Daoy (cell line): ENCODE data around the genes MRPL51, ZNF384, GNB3 and C1R.

DNA sequence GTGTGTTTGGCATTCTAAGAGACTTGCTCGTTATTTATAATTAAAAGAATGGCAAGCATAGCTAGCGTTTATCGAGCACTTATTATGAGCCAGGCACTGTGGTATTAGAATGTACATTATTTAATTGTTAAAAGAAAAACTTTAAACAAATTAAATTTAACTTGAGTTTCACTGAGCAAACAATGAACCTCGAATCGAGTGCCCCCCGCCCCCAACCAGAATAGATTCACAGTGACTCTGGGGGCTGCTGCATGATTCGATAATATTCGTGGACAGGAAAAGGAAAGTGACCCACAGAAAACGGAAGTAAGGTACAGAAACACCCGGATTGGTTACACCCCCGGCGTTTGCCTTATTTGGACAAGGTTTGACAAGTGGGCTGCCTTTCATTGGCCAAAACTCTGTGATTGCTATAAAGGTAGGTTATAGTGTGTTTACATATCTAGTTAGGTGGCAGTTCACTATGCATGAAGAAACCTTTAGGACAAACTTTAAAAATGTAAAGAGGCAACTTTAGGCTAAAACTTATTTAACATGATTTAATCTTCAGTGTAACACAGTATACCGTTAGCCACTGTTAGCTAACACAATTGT, 7.3 kb downstream of the SCNN1A start:
- RAMPAGE, long total RNA: no peak

- RAMPAGE, long total RNA: no peak
Observed at GRCh38 chr12:6376006-6376946, 913 bp upstream of the SCNN1A start.

DNA sequence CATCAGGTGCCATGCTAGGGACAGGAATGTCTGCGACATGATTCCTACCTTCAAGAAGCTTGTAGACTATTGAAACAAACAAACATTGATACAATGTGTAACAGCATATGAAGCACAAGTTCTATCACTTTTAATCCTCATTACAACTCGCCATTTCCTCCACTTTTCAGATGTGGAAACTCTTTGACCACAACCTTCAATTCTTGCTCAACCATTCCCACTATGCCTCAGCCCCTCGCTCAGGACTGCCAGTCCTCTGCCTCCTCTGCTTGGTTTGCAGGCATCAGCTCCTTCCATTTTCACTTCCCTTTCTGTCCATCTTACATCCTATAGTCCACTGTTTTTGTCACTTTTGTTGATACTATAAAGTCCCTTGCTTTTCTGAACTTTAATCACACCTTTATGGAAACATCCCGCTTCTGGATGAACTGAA, 28.2 kb upstream of the CD27 start:
- RAMPAGE, long total RNA: no peak

DNA sequence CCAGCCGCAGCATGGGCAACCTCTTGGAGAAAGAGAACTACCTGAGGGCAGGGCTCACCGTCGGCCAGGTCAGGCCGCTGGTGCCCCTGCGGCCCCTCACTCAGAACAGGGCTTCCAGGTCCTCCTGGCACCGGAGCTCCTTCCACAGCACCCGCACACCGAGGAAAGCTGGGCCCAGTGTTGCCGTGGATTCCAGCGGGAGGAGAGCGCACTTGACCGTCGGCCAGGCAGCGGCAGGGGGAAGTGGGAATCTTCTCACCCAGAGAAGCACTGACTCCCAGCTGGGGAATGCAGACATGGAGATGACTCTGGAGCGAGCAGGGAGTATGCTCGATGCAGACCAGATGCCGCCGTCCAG, 8.0 kb upstream of the VAMP1 start:
- RAMPAGE, long total RNA: no peak

DNA sequence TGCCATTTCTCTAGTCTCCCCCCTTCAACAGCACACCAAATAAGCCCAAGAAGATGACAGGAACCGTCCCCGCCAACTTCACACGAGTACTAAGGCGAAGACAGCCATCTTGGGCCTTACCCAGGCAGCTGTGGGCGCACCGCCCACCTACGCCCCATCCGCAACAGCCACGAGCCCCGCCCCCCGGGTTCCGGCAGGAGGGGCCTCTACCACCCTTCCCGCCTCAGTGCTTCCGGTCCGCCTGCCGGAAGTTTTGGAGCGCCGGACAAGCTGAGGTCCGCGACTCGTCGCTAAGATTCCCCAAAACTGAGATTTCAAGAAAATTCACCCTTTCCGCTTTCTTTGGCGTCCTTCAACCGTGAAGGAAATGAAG, at the start of gene MRPL51:
MRPL51 (minus strand) TSS at position 132 of the 373 bp plus-strand sequence.
- RAMPAGE, long total RNA: start-site peak on the minus strand centred at position 132 of the sequence, 33 bp wide, 4,370 and 1,253 reads in 2 replicates

GRCh38 chr12:6510121-6510753, 16.3 kb downstream of the NCAPD2 start:
- RAMPAGE, long total RNA: no peak

DNA sequence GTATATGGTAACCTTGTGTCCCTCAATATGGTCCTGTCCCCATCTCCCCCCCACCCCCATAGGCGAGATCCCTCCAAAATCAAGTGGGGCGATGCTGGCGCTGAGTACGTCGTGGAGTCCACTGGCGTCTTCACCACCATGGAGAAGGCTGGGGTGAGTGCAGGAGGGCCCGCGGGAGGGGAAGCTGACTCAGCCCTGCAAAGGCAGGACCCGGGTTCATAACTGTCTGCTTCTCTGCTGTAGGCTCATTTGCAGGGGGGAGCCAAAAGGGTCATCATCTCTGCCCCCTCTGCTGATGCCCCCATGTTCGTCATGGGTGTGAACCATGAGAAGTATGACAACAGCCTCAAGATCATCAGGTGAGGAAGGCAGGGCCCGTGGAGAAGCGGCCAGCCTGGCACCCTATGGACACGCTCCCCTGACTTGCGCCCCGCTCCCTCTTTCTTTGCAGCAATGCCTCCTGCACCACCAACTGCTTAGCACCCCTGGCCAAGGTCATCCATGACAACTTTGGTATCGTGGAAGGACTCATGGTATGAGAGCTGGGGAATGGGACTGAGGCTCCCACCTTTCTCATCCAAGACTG, 2.6 kb downstream of the GAPDH start:
- RAMPAGE, long total RNA: no peak

DNA sequence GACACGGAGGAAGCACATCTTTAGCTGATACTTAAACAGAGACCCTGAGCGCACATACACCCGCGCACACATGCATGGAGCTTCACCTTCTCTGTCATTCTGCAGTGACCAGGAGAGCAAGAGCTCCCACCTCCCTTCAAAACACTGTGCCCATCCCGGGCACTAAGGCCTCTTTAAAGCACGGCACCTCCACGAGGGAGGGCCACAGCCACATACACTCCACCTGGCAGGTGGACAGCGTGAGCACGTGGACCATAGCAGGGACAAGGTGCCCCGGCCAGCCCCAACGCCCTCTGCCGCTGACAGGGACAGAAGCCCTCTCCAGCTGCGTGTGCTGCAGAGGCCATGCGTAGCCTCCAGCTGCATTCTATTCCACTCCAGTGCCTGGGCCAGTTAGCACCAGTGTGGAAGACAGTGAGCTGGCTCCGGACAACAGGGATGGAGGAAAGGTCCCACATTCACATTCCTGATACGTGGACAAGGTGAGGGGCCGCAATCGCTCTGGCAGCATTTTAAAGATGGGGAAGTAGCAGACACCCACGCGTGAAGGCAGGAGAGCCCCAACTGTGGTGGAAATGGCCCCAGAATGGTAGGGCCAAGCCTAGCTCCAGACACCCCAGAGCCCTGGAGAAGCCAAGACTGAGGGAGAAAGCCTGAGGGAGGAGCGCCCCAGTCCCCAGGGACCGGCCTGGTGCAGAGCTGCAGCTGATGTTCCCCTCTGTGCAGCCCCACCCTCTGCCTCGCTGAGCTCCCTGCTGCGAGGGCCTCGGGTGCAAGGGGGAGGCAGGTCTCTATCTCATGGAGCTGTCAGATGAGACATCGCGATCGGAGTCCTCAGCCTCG, 5.6 kb downstream of the GAPDH start:
- RAMPAGE, long total RNA: no peak

- RAMPAGE, long total RNA: no peak
Observed at GRCh38 chr12:6567469-6567702, 705 bp downstream of the NOP2 start.

DNA sequence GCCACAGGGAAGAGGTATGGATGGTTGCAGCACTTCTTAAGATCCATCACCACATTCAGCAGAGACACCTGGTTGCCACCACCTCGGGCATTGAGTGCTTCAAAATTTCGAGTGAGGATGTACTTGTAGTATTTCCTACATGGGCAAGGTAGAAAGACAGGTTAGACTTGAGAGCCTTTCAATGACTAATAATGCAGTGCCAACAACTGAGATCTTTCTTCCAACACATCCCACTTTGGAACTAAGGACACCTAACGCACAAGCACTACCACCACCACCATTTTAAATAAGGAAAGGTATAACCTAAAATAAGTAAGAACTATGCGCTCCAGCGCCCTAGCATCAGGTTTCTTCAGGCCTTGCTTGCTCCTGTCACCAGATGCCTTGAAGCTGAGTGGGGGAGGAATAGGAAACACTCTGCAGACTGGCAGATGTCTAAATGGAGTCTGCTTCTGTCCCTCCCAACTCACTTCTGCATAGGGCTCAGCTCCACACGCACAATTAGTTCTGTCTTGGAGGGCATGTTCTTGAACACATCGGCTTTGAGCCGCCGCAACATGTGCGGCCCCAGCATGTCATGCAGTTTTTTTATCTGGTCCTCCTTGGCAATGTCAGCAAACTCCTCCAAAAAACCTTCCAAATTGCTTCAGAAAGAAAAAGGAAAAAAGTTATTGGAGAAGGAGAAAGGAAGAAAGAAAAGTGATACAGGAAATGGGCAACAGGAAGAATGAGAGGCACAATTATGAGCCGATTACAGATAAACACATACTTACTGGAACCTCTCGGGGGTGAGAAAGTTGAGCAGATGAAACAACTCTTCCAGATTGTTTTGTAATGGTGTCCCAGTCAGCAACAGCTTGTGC, 15.0 kb downstream of the CHD4 start:
- RAMPAGE, long total RNA: no peak

GRCh38 chr12:6688742-6689648, at the start of gene ZNF384:
ZNF384 (minus strand) TSS chr12:6689375.
- RAMPAGE, long total RNA: no peak

- RAMPAGE, long total RNA: no peak
Observed at GRCh38 chr12:6786439-6787337, 2.6 kb upstream of the CD4 start.

- RAMPAGE, long total RNA: no peak
Observed at GRCh38 chr12:6791742-6792971, 2.8 kb downstream of the CD4 start.

DNA sequence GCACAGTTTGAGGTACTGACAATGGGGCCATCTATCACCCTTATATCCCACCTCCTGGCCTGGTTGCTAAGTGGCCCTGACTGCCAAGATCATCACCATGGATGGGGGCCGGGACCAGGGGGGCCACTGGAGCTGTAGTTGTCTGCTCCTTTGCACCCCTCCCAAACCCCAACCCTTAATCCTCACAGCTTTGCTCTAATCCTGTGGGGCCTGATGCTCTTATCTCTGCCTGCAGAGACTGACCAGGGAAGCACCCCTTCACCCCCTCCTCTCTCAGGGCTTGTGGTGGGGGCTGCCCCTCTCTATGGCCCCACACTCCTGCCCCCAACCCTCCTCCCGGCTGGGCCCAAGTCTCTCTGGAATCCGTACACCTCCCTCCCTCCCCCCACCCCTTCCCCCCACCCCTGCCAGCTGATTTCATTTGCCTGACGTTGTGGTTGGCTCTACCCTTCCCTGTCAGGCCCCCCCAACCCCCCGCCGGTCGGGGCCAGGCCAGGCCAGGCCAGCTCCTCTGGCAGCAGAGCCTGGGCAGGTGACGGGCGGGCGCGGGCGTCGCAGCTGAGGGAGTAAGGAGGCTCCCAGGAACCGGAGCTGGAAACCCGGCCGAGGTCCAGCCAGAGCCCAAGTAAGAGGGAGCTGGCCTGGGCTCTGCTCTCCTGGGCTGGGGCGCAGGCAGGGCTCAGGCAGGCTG, at the start of gene GNB3:
GNB3 (plus strand) TSS at position 517 of the 691 bp plus-strand sequence.
- RAMPAGE, long total RNA: no peak

- RAMPAGE, long total RNA: no peak
Observed at GRCh38 chr12:6852258-6852933, 446 bp downstream of the USP5 start.

GRCh38 chr12:6926922-6927170, 913 bp upstream of the ATN1 start:
- RAMPAGE, long total RNA: no peak

GRCh38 chr12:6974735-6975362, 4.1 kb downstream of the EMG1 start:
- RAMPAGE, long total RNA: no peak

DNA sequence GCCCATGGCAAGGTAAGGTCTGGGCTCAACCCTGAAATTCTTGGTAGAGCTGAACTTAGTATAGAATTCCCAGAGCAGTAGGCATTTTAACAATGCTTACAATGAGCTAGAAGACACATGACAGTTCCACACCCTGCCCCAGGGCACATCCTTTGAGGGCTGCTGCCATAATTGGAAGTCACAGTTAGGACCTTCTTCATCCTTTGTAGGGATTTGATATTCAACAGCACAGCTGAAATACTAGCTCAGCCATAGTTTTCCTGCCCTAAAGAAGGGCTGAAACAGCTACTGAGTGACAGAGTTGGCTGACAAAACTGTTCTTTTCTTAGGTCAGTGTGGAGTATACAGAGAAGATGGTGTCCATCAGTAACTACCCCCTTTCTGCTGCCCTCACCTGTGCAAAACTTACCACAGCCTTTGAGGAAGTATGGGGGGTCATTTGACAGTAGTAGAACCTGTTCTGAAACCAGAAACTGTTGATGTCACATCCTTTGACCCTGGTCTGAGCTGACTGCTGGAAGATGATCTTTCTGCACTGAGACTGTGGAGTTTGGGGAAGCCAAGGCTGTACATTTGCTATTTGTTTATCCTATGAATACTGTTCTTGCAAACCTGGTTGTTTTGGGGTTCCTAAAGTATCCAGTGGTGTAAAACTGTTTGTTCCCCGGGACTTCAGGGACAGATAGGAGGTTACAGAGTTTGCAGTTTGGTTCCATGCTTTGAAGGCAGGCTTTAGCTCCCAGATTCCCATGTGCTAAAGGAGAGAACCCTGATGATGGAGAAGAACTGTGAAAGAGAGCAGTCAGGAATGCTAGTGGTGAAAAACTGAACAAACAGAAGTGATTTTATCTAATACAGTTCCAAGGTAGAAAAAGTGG, 4.9 kb downstream of the EMG1 start:
- RAMPAGE, long total RNA: no peak

GRCh38 chr12:6978429-6979341, 8.0 kb downstream of the EMG1 start:
- RAMPAGE, long total RNA: no peak

DNA sequence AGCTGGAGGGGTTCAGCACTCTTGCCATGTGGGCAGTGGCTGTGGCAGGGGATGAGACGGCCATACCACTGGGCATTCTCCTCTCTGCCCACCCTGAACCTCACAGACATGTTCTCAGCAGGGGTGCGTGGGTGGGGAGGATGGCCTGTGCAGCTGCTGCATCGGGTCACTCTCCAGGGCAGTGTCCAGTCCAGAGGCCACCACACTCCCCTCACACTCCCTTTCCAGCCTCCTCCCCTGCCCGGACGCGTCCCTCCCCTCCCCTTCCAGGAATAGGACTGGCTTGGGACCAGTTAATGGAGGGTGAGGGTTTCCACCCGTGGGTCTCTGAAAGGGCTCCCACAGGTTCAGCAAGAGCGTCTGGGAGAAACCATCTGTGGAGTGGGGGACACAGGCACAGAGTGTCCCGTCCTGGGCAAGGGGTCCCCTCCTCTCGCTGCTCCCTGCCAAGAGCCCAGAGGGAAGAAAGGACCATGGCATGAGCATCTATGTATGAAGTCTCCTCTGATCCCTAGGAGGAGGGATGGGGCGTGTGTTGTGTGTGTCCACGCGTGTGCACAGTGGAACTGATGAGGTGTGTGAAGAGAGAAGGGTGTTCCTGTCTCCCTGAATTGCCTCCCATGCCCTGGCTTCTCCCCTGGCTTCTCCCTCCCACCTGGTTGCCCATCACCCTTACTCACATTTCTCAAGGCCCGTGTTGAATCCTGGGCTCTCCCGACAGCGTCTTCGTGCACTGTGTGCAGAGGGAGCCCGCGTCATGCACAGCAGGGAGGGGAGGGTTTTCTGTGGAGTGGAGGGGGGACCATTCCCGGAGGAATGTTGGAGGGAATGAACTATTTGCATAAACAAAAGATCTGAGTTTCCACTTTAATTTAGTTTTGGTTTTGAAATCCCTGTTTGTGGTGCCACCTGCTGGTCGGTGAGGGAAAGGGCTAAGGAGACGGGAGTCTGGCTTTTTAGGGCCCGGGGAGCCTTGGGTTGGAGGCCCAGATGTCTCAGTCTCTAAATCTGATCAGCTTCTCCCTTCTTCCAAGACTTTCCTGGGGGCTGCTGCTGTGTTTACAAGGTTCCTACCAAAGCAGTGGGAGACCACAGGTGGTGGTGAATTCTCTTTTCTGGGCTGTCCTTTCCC, at the start of gene C1R:
C1R (minus strand) TSS at position 739 of the 1,132 bp plus-strand sequence.
- RAMPAGE, long total RNA: no peak